Bronchus (tissue), 1 donor: Measurements from ENCODE around the gene CASP9.

GRCh38 chr1:15524131-15524998 is at the start of gene CASP9:
TSS of gene CASP9 (minus strand) at chr1:15524215.
- PRO-cap, result bidirectional peak, plus-strand start at chr1:15524659, minus-strand start at chr1:15524200; unidirectional peak, minus-strand start at chr1:15524790

DNA sequence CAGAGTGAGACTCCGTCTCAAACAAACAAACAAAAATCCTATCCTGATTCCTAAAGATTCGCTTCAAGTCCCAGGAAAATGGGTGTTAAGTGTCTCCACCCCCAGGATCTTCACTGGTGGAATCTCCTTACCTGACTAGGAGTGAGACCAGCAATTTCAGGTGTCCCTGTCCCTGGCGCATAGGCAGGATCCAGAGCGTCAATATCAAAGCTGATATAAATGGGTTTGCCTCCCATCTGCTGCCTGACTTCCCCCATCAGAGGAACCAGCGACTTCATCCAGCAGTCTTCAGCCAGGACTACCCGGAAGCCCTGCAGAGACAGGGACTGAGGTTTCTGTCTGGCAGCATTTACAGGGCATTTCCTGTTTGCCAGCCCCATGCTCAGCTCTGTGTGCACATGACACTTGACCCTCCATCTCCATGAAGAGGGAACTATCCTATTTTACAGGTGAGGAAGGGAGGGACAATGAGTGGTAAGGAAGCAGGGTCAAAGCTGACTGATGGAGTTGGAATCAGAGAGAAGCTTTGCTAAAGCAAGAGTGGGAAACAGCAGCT is 7.2 kb downstream of the AGMAT start:
- PRO-cap, result no peak

GRCh38 chr1:15691427-15691968 is 7.4 kb downstream of the PLEKHM2 start:
- PRO-cap, result no peak

GRCh38 chr1:15703062-15704109 is 19.3 kb downstream of the PLEKHM2 start:
- PRO-cap, result bidirectional peak, plus-strand start at chr1:15703819, minus-strand start at chr1:15703715

- PRO-cap, result no peak
Measured at GRCh38 chr1:15714440-15714894, 21.6 kb upstream of the SLC25A34 start.

GRCh38 chr1:15716142-15716390 is 20.0 kb upstream of the SLC25A34 start:
- PRO-cap, result no peak

- PRO-cap, result no peak
Measured at GRCh38 chr1:15760274-15761509, 2.1 kb downstream of the FBLIM1 start.

DNA sequence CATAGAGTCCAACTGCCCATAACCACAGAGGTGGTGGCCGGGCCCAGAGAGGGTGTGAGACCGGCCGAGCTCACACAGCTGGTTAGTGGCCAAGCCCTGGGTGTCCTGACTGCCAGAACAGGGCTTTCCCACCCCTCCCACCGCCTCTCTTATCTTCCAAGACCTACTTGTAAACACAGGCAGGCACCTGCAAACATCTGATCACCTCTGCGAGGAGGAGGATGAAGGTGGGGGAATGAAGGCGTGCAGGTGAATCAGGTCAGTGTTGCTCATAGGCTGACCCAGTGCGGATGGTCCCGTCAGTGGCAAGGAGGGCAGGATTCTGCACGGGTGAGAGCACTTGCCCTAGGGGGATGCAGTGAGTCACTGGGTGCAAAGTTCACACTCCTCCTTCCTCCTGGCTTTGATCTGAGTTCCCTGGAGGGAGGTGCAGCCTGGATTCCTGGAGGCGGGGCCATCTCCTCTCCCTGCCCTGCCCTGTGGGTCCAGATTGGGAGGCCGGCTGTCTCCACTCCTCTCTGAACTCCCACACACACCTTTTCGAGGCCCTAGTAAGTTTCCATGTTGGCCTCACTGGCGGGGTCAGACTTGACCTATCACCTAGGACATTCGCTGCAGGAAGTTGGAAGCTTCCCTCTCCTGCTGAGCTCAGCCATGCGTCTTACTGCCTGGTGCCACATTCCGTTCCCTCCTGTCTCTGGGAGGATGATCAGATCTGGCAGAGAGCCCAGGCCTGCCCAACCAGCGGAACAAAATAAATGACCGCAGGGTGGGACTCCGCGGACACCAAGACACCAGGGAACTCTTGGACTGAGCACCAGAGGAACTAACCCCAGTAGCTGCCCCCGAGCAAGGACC is 7.3 kb downstream of the UQCRHL start:
- PRO-cap, result no peak

DNA sequence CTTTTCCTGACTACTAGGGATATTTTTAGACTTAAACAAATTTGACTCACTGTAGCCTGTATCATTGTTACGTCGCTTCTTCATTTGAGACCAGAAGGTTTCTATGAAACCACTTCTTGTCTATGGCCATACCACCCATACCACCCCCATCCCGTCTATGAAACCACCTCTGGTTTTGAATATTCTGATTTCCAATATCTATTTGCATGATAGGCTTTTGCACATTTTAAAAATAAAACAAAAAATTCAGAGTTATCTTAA is 4.6 kb downstream of the SPEN start:
- PRO-cap, result no peak

GRCh38 chr1:15921782-15922464 is 54.0 kb downstream of the ZBTB17 start:
- PRO-cap, result no peak

DNA sequence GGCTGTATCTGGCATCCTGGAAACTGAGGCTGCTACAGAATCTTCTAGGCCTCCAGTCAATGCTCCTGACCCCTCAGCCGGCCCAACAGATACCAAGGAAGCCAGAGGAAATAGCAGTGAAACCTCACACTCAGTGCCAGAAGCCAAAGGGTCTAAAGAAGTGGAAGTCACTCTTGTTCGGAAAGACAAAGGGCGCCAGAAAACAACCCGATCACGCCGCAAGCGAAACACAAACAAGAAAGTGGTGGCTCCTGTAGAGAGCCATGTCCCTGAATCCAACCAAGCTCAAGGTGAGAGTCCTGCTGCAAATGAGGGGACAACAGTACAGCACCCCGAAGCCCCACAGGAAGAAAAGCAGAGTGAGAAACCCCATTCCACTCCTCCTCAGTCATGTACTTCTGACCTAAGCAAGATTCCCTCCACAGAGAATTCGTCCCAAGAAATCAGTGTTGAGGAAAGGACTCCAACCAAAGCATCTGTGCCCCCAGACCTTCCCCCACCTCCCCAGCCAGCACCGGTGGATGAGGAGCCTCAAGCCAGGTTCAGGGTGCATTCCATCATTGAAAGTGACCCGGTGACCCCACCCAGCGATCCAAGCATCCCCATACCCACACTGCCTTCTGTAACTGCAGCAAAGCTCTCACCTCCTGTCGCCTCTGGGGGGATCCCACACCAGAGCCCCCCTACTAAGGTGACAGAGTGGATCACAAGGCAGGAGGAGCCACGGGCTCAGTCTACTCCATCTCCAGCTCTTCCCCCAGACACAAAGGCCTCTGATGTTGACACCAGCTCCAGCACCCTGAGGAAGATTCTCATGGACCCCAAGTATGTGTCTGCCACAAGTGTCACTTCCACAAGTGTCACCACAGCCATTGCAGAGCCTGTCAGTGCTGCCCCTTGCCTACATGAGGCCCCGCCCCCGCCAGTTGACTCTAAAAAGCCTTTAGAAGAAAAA is 42.6 kb downstream of the ZBTB17 start:
- PRO-cap, result no peak

DNA sequence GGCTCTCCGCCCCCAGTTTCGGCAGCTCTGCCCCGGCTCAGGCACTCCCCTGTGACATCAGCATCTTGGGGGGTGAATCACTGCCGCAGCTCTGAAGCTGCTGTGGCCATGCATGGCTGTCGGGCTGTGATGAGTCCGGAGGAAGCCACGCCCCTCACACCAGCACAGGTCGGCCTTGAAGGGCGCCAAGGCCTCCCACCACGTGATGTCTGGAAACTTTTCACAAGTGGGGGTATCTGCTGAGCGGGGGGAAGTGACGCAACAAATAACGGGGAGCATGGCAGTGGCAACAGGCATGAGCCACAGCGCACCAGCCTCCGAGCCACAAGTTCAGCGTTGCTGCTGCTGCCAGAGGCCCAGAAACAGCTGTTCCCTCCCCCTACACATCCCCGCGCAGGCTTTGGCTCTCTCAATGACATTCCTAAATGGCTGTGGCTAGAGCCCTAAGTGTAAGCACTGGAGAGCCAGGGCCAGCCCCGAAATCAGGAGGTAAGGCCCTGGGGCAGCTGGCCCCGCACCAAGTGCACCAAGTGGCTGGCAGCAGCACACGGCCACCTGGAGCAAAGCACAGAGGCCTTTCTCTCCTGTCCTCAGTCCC is 26.2 kb downstream of the ZBTB17 start:
- PRO-cap, result bidirectional peak, plus-strand start at position 264 of the sequence, minus-strand start at position 93 of the sequence

DNA sequence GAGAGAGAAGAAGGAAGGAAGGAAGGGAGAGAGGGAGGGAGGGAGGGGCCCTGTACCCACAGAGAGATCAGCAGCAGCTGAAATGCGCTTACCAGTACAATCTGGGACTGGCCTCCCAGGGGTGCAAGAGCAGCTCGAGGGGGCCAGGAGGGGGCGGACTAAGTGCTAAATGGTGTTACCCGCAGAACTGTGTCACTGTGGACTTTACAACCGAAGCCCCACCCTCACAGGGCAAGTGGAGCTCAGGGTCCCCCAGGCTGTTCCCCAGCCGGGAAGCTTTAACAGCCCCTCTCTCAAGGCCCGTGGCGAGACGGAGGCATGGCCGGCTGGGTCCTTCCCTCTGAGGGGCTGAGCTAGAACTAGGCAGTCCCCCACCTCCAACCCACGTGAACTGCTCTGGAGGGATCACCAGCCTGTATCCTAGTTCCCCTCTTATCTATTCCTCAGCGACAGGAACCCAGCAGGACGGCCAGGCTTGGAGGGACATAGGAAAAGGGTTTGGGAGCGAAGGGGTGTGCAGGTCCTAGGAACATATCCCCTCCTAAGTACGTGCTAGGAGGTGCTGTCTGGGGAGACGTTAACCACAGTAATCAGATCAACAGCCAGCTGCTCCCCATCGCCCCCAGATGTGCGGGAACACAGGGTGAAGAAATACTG is 24.5 kb downstream of the ZBTB17 start:
- PRO-cap, result no peak

DNA sequence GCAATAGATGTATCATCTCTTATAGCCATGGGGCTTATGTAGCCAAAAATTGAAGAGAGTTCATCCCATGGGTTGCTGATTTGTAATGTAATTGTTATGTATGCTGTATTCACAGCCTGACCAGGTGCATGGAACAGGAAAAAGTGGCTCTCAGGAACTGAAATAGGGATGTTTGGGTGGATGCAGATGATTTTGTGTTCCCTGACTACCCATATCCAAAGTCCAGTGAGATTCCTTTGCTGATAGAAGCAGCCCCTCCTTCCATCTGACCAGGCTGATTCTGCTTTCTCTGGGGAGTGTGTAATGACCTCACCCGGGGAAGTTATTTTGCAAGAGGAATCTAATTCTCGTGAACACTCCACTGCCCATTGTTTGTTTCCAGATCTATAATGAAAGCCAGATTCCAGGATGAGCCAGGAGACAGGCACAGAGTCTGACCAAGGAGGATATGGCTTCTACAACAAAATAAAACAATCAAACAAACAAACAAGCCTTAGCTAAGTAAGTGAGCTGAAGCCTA is 6.9 kb upstream of the ZBTB17 start:
- PRO-cap, result no peak

DNA sequence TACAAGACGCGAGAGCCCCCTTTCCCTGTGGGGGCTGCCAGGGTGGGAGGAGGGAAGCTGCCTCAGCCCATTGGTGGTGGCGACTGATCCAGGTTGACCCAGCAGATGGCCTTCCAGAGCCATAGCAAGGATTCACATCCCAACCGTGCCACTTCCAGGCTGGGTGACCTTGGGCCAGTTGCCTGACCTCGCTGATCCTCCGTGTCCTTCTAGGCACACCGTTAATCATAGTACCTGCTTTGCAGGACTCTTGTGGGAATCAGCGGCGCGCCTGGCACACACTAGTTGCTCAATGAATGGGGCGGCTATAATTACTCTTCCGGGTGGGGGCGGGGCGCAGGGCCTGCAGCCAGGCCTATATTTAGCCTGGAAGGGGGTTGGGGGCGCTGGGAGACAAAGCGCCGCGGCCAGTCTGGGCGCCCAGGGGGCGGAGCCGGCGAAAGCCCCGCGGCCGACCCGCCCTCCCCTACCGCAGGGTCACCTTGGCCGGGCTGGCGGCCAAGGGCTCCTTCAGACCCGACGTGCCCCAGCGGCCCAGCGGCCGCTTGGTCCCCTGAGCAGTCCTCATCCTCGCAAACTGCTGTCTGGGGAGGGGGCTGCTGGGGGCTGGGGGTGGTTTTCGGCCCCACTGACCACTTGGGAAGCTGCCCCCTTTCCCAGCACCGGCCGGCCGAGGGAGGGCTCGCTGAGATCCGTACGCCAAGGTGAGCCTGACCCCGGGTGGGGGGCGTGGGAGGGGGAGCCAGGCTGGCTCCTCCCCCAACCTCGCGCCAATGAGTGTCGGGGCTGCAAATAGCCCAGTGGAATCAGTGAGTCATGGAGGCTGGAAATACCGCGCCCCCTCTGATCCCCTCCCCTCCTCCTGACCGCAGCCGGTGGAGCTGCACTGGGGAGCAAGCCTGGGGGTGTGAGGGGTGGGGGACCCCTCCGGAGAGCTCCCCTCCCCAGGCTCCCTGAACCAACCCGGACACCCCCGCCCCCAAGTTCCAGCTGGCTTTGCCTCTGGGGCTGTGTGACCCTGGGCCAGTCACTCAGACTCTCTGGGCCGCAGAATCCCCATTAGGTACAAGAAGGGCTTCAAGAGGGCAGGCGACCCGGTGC is 4.9 kb downstream of the HSPB7 start:
- PRO-cap, result bidirectional peak, plus-strand start at position 513 of the sequence, minus-strand start at position 283 of the sequence; bidirectional peak, plus-strand start at position 809 of the sequence, minus-strand start at position 693 of the sequence

- PRO-cap, result no peak
Measured at GRCh38 chr1:16015108-16015898, 2.5 kb downstream of the HSPB7 start.

DNA sequence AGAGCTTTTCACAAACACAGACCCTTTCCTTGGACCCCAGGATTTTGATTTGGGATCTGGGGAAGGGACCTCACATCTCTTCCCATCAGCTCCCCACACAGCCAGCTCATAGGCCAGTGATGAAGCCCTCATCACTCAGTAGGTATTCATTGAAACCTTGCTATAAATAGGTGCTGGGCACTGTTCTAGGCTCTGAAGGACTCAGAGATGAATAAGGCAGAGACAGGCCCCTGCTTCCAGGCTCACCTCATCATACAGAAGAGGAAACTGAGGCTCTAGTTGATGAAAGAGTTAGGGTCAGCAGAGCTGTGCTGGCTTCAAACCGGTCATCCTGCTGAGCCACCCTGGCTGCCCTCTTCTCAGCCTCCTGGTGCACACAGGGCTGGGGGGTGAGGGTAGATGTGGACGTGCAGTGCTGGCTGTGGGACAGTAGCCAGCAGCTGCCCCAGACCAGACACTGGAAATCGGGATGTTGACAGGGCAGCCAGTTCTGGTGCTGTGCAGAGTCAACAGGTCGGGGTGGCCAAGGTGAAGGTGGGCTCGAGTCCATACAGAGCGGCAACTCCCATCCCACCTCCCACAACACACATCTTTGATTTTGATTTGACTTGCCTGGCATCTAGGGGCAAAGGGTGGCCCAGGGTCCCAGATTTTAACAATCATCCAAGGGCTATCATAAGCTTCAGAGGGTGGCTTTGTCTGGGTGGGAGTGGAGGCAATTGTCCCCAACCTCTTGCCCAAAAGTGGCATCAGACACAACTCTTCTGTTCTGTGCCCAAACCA is 1.5 kb upstream of the CLCNKA start:
- PRO-cap, result no peak

- PRO-cap, result unidirectional peak, plus-strand start at chr1:16030453
Measured at GRCh38 chr1:16030212-16030550, 8.3 kb downstream of the CLCNKA start.

GRCh38 chr1:16152330-16153611 is 3.1 kb downstream of the EPHA2 start:
- PRO-cap, result no peak

GRCh38 chr1:16168648-16169029 is 12.8 kb upstream of the EPHA2 start:
- PRO-cap, result no peak